SK-N-MC (cell line): Measurements from ENCODE around the genes LORICRIN, S100A5, S100A4 and S100A14.

- RRBS = no CpG with 5 or more reads among the region's 3 CpGs
Measured at GRCh38 chr1:153003517-153004001, 2.0 kb downstream of the SPRR3 start.

GRCh38 chr1:153259557-153260087 lies at the start of gene LORICRIN:
LORICRIN (plus strand) TSS chr1:153259687.
- RRBS = no CpG with 5 or more reads among the region's 6 CpGs

DNA sequence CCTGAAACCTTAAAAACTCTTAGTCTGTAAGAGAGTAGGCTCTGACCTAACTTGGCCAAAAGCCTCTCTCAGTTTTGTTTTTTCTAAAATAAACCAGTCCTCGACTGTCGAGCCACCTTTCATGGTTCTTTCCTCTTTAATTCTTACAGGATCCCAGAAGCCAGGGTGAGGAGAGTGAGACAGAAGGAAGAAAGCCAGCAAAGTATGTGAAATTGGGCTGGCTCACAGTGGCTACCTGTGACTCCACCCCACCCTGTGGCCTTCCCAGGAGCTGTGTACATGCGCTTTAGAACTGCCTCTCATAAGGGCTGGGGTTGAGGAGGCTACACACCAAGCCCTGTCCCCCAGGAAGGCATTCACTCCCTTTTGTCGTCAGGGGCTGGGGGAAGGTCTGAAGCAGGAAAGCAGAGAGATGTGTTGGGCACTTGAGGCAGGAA lies 4.5 kb downstream of the PGLYRP4 start:
- RRBS = no CpG with 5 or more reads among the region's 4 CpGs

DNA sequence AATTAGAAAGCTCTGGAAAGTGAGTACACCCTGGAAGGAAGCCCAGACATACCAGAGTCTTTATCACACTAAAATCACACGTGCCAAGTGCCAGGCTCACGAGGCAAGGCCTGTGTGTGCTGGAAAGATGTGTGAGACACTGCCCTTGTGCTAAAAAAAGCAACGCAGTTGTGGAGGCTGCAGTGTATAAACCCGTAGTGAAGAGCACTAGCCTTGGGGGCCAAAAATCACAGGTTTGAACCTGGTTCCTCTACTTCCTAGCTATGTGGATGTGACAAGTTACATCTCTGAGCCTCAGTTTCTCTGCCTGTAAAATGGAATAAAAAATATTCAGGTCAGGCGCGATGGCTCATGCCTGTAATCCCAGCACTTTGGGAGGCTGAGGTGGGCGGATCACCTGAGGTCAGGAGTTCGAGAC lies 28.4 kb upstream of the S100A7 start:
- RRBS = no CpG with 5 or more reads among the region's 8 CpGs

GRCh38 chr1:153533620-153534220 lies 2.1 kb downstream of the S100A6 start:
- RRBS = no CpG with 5 or more reads among the region's 13 CpGs

GRCh38 chr1:153535114-153535907 lies 480 bp downstream of the S100A6 start:
- RRBS = no CpG with 5 or more reads among the region's 10 CpGs

DNA sequence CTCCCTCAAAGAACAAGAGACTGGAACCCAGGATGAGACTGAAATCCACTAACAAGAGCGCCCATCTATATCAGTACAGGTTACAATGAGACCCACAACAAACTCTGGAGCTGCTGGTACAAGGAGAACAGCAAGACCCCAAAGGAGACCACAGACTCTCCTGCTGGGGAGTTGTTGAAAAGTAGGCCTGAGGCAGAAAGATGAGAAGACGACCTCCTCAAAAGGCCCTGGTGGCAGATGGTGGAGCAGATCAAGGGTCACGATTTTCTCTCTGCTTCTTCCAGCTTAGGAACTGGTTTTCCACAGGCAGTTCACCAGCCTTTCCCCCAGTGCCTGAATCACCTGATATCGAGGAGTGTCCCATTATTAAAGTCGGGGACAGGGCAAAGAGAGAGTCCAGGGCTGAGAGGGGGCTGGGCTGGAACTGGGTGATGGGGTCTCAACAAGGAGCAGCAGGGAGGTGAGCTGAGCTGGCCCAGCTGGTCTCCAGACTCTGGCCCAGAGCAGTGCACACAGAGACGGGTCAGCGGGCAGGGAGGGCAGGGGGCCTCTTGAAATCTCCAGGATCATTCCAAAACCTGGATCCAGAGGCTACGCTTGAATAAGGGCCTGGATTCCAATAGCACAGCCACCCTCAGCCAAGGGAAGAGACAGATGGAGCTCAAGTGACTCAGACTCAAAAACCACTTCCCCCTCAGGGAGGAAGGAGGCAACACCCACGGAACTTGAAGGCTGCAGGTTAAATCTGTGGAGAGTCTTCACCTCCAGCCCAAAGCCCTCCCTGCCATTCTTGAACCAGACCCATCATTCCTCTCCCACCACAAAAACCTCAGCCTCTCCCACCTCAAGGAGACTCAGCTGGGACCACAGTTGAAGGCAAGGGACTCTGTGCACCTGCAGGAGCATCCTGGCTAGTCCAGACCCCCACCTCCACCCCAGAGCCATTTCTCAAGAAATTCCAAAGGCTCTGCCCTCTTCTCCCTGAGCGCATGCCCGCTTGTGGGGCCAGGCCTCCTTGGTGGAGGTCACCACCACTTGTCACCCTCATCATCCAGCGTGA lies at the start of gene S100A5:
Gene S100A5, minus strand, starts transcription at position 656 of the 1,060 bp plus-strand sequence.
- RRBS = no CpG with 5 or more reads among the region's 12 CpGs

DNA sequence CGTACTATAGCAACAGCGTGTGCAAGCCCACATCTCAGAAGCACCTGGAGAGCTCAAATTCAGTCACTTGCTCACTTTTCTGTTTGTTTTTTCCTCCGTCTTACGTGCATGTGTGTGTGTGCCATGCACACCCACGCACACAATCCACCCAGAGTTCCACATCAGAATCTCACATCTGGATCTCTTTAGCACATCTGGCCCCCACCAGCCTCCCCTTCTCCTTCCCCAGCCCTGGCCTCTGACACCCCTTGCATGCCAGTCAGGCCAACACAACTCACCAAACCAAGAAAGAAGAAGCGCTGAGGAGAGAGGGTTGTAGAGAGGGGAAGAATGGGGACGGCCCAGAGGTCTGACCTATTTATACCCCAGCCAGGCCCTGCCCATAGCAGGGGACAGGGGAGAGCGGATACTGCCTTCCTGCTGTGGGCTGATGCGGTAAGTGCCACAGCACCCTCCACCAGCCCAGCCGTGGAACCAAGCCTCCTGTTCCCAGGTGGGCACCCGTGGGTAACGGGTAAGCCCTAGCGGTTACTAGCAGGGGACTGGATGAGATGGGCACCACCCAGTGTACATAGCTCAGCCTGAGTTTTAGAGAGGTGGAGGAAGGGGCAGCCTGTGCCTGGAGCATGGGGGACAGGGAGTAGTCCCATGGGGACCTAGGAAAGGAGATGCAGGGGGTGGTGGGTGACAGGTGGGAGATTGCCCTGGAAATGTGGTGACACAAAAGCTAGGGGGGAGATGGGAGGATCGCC lies at the start of gene S100A4:
Gene S100A4, minus strand, starts transcription at position 332 of the 752 bp plus-strand sequence.
- RRBS = no CpG with 5 or more reads among the region's 14 CpGs

DNA sequence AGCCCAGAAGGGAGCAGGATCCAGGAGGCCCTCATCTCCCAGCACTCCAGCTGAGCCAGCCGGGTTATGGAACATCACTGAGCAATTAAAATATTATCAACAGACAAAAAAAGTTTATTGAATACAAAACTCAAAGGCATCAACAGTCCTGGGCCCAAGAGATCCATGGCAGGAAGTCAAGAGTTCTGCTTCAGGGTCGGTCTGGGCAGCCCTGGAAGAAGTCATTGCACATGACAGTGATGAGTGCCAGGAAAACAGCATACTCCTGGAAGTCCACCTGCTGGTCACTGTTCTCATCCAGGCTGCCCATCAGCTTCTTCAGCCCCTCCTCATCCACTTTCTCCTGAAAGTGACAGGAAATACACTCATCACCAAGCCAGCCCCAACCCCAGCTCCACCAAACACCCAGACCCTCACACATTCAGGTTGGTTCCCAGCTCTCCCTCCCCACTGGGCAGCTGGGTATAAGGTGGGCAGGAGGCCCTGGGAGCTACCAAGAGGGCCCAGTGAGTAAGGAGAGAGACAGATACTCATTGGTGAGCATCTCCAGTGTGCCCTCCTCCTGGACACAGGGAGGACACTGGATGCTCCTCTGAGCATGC lies 4.3 kb downstream of the S100A2 start:
- RRBS = no CpG with 5 or more reads among the region's 2 CpGs

DNA sequence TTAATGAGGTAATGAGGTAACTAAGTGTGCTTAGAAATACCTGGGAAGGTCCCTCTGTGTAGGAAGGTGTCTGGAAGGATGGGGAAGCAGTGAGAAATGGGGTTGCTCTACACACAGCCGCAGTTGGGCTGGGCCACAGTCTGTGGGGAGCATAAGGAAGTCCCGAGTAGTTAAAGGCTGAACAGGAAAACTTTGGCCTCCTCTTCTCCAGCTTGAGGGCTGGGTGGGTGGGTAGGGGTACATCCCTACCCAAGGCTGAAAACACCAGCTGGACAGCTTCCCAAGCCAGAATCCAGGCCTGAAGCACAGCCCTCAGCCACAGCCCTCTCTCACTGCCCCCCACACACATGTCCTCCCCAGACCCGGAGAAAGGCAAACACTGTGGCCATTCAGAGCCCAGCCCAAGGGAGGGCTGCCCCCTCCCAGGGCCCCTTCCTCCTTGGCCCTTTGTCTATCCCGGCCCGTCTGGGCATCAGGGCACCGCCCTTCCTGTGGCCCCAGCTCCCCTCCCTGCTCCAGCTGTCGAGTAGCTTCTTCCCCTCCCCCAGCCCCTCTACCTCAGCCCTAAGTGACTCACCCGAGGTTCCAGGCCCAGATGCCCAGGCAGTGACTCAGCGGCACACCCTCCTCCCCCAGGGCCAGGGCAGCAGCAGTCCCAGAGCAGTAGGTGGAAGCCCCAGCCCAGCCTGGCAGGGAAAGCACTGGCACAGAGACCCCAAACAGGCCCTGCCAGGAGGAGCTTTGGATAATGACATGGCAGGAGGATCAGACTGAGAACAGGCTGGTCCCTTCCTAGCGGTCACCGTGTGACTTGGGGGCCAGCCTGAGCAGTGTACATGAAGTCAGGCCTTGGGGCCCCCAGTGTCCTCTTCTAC lies 718 bp upstream of the S100A2 start:
- RRBS = 58% methylated on average over 2 of the region's 11 CpGs

- RRBS = no CpG with 5 or more reads among the region's 8 CpGs
Measured at GRCh38 chr1:153567000-153567442, 1.4 kb upstream of the S100A2 start.

DNA sequence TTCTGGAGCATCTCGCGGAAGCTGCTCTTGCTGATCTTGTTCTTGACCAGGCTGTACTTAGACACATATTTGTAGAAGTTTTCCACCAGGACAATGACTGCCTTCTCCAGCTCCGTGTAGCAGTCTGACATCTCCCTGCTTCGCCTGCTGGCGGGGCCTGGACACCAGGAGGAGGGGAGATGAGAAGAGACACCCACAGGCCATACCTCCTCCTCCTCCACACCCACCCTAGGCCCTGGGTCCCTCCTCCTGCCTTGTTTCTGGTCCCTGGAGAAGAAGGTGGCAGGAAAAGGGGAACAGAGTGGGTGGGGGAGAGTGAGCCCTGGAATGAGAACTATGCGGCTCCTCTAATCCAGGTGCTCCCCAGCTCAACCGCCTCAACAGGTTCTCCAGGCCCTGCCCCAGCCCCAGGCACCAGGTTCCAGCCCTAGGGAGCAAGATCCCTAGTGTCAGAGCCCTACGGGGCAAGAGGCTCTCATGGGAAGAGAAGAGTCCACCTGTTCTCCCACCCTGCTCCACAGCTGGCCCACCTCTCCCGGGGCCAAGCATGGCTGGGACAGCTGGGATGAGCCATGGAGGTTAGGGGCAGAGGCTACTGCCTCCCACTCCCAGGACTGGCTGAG lies 4.8 kb downstream of the S100A16 start:
- RRBS = no CpG with 5 or more reads among the region's 9 CpGs

- RRBS = no CpG with 5 or more reads among the region's 1 CpG
Measured at GRCh38 chr1:153613699-153614021, 723 bp upstream of the S100A16 start.

GRCh38 chr1:153616067-153617067 lies at the start of gene S100A14:
S100A14 (minus strand) TSS chr1:153616325.
- RRBS = no CpG with 5 or more reads among the region's 15 CpGs

DNA sequence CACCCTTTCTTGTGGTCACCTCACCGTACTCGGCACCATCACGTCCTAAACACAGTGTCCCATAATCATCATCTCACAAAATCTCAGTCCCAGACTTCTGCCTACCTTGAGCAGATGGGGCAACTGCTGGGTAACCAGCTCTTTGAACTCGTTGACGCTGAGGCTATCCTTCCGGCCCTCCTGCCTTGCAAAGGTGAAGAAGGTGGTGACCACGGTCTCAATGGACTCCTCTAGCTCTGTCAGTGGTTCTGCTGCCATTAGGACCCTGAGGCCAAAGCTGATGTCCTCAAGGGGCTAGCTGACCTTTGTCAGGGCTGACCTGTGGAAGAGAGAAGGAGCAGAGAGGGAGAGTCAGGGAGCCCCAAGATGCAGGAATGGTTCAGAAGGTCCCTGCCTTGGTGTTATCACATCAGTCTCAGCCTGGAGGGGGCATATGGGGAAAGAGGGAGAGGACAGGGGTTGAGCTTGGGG lies 1.1 kb downstream of the S100A13 start:
- RRBS = no CpG with 5 or more reads among the region's 7 CpGs

- RRBS = no CpG with 5 or more reads among the region's 3 CpGs
Measured at GRCh38 chr1:153768748-153769239, 6.4 kb upstream of the SLC27A3 start.

DNA sequence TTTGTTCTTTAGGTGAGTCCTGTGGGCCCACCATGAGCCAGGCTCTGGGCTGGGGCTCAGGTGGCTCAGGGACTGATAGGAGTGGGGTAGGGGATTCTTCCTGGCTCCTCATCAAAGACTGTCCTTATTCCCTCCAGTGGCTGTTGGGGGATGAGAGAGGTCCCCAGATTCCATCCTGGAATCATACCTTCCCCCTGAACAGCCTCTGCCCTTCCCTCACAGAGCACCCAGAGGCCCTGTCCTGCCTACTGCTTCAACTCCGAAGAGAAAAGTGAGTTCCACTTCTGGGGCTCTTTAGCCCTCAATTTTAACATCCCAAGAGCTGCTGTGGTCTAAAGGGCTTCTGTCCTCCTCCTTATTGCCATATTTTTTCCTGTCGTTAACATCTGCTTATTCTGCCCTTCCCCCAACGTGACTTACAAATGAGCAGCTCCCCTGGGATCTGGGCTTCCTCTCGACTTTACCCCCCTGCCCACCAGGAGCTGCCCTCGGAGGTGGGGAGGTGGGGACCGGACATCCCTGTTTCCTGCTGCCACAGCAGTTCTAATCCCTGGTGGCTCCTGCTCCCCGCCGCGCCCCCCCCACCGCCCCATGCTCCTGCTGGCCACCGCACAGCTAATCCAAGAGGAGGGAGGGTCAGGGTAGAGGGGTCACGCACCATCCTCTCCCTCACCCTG lies 4.6 kb upstream of the SLC27A3 start:
- RRBS = no CpG with 5 or more reads among the region's 12 CpGs

DNA sequence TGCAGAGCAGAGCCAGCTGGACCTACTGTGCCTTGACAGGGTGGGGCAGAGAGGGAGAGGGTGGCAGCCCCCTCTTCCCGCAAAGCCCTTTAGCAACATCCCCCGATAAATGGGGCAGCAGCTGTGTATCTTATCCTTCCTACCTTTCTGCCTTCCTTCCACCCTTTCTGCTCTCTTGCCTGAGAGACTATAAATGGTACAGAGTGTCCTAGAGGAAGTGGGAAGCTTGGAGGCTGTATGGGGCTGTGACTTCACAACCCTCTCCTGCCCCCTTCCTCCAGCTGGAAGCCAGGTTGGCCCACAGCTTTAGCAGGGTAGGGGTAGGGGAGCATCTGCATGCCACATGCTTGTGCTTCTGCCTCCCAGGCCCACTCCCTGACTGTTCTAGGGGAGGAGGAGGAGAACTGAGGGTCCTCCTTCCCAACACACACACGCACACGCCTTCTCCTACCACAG lies 4.0 kb upstream of the SLC27A3 start:
- RRBS = no CpG with 5 or more reads among the region's 4 CpGs

- RRBS = no CpG with 5 or more reads among the region's 4 CpGs
Measured at GRCh38 chr1:153774522-153774869, 711 bp upstream of the SLC27A3 start.